Ascending aorta (tissue), 1 donor: ENCODE results near the genes PPP1R35 and GIGYF1.

DNA sequence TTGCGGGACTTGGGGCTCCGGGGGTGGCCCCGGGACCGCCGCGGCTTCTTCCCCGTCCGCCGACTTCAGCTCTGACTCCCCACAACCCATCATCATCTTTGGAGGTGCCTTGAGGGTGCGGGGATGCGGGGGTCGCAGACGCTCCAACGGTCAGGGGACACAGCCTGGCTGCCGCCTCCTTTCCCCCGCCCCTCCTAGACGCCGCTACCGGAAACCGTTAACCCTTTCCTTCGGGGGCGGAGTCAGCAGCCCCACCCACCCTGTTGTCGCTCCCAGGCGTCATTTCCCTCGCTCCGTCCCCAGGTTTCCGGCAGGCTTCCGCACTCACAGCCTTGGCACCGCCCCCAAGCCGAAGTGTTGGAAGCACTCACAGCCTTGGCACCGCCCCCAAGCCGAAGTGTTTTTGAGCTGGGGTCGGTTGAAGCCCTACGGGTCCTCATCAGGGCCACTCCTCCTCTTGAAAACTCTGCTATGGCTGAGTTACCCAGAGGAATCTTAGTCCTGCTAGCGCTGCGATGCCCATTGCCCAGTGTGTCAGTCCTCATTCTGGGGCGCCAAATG lies at the start of gene PPP1R35:
Gene PPP1R35 (minus strand): TSS at position 219 of the 561 bp plus-strand sequence.
- PRO-cap = bidirectional peak, plus-strand start at position 347 of the sequence, minus-strand start at position 192 of the sequence

DNA sequence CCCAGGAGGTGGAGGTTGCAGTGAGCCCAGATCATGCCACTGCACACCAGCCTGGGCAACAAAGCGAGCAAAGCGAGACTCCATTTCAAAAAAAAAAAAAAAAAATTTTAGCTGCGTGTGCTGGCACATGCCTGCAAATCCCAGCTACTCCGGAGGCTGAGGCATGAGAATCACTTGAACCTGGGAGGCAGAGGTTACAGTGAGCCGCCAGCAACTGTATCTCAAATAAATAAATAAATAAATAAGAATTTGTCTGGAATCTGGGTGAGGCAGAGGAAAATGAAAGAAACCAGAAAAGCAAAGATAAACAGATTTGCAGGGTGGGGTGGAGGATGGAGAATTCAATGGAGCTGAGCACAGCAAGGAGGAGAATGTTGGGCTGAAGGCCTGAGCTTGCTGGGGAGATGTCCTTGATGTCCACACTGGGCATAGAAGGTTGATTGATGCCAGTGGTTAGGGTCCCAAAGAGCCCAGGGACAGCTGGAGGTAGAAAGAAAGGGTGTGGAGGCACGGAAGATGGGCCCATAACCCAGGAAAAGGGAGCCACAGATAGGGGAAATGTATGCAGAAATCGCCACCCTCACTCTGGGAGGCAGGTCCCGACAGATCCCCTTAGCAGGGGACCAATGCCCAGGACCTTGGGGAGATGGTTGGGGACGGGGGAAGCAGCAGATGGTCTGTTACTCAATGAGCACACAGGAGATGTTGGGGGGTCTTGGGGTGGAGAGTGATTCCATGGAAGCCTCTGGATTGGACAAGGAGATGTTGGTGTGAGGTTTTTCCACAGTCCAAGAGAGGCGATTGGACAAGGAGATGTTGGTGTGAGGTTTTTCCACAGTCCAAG lies 6.6 kb upstream of the PPP1R35 start:
- PRO-cap = no peak

DNA sequence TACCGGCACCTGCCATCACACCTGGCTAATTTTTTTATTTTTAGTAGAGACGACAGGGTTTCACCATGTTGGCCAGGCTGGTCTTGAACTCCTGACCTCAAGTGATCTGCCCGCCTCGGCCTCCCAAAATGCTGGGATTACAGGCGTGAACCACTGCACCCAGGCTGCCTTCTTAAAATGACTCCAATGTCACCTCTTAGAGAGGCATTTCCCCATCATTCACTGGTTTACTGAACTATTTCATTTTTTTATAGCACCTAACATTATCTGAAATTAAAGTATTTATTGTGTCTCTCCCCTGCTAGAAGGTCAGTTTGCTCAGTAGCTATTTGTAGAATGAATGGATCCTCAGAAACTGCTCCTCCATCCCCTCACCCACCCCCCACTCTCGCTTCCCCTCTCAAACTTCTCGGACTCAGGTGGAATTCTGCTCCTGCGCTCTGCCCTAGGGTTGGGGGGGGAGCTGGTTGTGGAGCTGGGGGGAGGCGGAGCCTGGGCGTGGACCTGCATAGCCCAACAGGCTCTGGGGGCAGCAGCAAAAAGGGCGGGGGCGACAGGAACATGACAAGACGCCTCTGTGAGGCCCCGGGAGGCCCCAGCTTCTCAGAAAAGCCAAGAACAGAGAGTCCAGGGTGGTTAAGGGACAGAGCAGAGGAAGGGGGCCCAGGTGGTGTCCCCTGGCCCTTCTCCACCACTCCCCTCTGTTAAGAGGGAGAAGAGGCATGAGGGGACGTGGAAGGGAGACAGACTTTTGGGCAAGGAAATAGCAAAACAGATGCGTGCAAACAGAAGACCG lies 3.6 kb downstream of the TSC22D4 start:
- PRO-cap = no peak

GRCh38 chr7:100567675-100568441 lies 5.8 kb downstream of the SAP25 start:
- PRO-cap = no peak

DNA sequence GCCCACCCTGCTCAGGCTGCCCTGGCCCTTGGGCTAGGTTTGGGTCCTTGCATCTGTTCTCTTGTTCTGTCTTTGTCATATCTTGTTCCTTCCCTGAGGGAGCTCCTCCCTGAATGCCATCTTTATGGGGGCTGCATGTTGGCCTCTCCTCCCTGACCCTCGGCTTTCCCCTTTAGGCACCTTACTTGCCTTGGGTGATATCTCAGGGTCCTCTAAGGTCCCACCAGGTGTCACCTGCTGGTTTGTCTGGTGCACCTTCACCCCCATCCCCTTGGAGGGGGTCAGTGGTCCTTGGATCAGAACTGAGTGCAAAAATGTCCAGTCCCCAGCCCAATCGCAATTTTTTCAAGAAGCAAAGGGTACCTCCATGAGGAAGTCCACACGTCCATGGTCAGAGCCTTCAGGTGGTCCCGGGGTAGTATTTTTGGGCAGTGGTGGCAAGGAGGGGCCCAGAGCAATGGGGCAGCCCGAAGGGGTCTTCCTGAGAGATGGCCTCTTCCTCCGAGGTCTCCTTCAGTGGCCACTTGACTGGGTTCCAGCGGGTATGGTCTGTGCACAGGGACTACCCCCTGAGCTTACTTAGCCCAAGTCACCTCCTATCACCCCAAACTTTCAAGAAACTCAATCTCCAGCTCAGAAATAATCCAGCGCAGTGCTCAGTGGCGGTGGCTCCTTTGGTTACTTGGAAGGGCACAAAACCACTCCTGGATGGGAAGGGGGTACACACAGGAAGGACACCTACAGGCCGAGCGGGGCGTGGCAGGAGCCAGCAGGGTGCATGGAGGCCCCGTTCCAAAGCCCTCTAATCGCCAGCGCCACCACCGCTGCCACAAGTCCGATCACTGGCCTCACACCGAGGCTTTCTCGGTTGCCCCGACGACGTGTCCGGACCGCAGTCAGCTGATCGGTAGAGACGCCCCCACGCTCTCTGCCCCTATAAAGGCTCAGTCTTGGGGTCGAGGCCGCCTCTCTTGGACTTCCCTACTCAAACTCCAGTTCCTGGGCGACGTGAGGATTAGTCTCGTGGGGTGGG lies 4.6 kb downstream of the SAP25 start:
- PRO-cap = unidirectional peak, plus-strand start at position 750 of the sequence

- PRO-cap = no peak
These were observed 1.2 kb downstream of the SAP25 start for GRCh38 chr7:100572557-100572892.

DNA sequence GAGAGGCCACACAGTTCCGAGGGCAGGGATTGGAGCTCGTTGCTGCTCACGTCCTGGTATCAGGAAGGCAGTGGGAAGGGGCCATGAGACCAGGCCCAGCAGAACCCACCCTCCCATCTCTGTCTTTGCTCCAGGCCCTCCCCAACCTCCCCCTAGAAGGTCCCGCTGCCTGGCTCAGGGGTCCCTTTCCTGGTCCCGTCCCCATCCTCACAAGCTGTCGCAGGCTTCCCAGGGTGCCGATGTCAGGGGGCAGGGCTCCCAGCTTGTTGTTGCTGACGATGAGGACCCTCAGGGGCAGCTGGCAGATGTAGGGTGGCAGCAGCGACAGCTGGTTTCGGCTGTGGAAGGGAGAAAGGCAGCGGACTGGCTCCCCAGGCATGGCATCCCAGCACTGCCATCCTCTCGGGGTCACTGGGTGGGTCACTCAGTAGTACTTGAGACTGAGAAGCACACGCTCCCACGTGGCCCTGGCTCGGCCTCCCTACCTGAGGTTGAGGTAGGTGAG lies 4.0 kb downstream of the LRCH4 start:
- PRO-cap = no peak

GRCh38 chr7:100584552-100584972 lies 1.4 kb downstream of the LRCH4 start:
- PRO-cap = no peak

GRCh38 chr7:100589148-100590137 lies 3.3 kb downstream of the FBXO24 start:
- PRO-cap = no peak

DNA sequence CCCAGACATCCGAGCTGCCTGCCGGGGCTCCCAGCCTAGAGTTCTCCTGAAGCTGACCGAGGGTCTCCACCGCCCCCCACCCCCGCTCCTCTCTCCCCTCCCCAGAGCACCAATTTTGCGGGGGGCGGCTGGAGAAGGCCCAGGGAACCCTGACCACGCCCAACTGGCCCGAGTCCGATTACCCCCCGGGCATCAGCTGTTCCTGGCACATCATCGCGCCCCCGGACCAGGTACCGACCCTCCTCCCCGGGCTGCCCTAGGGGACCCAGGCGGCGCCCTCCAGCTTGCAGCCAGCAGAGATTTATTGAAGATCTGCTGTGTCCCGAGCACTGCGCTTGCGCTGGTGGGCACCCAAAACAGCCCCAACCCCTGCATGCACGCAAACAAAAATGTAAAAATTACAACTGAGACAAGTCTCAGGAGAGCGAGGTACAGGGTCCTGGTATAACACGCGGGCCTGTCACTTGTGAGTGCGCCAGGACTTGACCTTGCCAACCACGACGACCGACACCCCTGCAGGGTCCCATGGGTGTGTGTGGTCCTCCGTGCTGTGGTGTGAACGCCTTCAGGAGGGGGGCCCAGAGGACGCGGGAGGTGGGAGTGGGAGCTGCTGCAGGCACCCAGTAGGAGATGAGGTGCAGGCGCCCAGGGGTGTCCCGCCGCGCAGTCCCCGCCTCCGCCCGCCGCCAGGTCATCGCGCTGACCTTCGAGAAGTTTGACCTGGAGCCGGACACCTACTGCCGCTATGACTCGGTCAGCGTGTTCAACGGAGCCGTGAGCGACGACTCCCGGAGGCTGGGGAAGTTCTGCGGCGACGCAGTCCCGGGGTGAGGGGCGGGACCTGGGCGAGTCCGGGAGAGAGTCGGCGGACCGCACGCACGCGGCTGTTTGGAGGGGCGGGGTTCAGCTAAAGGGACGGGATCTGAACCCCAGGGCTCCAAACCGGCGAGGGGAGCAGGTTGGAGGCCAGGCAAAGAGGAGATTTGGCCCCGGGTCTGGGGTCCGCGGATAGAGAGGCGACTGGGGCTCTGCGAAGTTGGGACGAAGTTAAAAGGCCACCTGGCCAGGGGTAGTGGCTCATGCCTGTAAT lies 3.2 kb downstream of the PCOLCE start:
- PRO-cap = no peak

- PRO-cap = no peak
These were observed 5.3 kb downstream of the GNB2 start for GRCh38 chr7:100678855-100679217.

- PRO-cap = bidirectional peak, plus-strand start at chr7:100694539, minus-strand start at chr7:100694245
These were observed at the start of gene GIGYF1 for GRCh38 chr7:100693598-100694741. Gene GIGYF1, minus strand, starts transcription at chr7:100694250.

DNA sequence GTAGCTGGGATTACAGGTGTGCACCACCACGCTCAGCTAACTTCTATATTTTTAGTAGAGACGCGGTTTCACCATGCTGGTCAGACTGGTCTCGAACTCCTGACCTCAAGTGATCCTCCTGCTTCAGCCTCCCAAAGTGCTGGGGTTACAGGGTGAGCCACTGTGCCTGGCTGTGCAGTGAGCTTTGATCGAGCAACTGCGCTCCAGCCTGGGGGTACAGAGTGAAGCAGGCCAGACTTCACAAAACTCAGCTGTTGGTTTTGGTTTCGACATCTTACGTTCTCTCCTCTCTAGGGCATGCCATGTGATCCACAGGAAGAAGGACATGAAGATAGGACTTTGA lies 10.9 kb downstream of the EPHB4 start:
- PRO-cap = no peak

DNA sequence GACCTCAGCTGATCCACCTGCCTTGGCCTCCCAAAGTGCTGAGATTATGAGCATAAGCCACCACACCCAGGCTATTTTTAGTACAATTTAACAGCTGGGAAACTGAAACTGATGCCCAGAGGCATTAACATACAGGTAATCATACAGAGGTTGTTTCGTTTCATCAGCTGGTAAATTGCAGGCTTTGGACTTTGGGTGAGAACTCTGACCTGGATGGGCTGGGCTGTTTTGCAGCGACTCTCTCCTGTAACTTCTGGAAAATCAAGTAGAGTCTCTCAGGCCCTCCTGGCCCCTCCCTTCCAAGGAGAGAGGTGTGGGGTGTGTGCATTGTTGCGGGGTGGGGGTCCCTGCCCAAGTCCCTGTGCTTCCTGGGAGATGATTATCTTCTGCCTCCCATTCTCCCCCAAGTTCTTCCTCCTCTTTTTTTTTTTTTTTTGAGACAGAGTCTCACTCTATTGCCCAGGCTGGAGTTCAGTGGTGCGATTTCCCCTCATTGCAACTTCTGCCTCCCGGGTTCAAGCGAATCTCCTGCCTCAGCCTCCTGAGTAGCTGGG lies 6.4 kb upstream of the ACHE start:
- PRO-cap = no peak

DNA sequence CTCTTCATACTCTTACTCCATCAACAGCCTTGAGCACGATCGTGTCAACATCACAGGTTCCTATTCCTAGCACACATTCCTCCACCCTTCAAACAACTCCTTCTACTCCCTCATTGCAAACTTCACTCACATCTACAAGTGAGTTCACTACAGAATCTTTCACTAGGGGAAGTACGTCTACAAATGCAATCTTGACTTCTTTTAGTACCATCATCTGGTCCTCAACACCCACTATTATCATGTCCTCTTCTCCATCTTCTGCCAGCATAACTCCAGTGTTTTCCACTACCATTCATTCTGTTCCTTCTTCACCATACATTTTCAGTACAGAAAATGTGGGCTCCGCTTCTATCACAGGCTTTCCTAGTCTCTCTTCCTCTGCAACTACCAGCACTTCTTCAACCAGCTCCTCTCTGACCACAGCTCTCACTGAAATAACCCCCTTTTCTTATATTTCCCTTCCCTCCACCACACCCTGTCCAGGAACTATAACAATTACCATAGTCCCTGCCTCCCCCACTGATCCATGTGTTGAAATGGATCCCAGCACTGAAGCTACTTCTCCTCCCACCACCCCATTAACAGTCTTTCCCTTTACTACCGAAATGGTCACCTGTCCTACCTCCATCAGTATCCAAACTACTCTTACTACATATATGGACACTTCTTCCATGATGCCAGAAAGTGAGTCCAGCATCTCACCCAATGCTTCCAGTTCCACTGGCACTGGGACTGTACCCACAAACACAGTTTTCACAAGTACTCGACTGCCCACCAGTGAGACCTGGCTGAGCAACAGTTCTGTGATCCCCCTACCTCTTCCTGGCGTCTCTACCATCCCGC lies 9.5 kb upstream of the MUC12 start:
- PRO-cap = no peak

- PRO-cap = no peak
These were observed 4.3 kb upstream of the SERPINE1 start for GRCh38 chr7:101122489-101123197.

- PRO-cap = no peak
These were observed 10.1 kb upstream of the AP1S1 start for GRCh38 chr7:101144026-101144666.

GRCh38 chr7:101161896-101162461 lies 3.4 kb downstream of the VGF start:
- PRO-cap = no peak

GRCh38 chr7:101166748-101167325 lies 1.5 kb upstream of the VGF start:
- PRO-cap = no peak

DNA sequence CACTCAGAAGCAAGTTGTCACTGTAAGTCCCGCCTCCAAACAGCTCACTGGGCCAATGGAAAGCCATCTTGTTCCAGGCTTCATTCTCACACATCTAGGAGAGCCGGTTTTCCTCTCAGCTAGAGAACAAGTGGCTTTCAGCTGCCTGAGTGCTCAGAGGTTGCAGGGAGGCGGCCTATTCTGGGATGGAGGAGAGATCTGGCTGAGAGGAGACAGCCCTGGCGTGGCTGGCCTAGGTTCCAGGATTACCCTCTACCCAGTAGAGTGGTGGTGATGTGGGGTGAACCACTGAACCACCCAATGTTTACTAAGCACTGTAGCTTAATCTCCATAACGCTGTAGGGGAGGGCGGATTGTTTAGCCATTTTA lies 2.5 kb upstream of the NAT16 start:
- PRO-cap = no peak